Diencephalon (tissue), 2 donors: ENCODE measurements around a stretch of chr2.

- RAMPAGE, long total RNA, result no peak
Observed at GRCh38 chr2:10767939-10768607, 44.5 kb downstream of the PDIA6 start.

GRCh38 chr2:10845465-10846543, 33.2 kb upstream of the PDIA6 start:
- RAMPAGE, long total RNA, result no peak

GRCh38 chr2:10868799-10869387, 42.8 kb upstream of the KCNF1 start:
- RAMPAGE, long total RNA, result no peak

DNA sequence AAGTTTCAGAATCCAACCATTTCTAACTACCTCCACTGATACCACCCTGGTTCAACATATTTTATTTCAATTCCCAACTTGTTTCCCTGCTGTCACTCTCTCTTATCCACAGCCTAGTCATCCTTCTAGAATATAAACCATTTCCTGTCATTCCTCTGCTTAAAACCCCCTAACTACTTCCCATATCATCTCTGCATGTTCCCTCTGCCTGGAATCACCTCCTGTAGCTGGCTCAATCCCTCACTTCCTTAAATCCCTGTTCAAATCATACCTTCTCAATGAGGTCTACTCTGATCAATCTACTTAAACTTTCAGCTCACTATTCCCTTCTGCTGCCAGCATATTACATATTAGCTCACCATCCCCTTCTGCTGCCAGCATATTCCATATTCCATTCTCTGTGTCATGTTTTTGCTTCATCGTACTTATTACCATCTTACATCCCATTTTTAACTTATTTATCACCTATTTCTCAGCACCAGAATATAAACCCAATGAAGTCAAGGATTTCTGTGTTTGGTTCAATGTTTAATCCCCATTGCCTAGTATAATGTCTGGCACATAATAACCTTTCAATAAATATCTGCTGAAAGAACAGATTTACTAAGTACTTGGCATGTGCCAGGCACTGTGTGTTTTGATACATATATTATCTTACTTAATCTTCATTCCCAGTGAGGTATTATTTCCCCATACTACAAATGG, 93.5 kb downstream of the ROCK2 start:
- RAMPAGE, long total RNA, result no peak

DNA sequence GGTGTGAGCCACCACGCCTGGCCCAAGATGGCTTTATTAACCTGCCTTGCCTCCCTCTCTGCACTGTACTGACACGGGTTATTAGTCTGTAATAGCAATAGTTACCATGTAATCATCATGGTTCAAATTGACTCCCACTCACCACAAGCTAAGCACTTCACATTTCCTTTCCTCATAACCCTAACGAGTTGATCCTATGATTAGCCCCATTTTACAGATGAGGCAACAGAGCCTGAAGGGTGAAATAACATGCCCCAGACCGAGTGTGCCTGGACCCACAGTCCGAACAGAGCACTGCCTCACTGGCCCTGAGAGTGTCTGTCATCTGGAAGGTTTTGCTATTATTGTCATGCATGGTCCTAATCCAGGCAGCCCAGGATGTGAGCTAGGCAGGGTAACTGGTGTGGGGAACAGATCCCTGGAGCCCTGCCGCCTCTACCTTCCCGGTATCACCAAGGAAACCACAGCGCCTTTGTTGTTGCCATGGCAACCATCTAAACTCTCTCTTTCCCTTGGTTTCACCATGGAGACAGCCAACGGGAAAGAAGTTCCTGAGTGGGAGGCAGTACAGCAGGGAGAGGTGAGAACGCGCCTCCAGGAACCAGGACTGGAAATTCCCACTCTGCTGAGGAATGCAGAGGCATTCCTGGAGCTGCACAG, 47.0 kb upstream of the ROCK2 start:
- RAMPAGE, long total RNA, result no peak

DNA sequence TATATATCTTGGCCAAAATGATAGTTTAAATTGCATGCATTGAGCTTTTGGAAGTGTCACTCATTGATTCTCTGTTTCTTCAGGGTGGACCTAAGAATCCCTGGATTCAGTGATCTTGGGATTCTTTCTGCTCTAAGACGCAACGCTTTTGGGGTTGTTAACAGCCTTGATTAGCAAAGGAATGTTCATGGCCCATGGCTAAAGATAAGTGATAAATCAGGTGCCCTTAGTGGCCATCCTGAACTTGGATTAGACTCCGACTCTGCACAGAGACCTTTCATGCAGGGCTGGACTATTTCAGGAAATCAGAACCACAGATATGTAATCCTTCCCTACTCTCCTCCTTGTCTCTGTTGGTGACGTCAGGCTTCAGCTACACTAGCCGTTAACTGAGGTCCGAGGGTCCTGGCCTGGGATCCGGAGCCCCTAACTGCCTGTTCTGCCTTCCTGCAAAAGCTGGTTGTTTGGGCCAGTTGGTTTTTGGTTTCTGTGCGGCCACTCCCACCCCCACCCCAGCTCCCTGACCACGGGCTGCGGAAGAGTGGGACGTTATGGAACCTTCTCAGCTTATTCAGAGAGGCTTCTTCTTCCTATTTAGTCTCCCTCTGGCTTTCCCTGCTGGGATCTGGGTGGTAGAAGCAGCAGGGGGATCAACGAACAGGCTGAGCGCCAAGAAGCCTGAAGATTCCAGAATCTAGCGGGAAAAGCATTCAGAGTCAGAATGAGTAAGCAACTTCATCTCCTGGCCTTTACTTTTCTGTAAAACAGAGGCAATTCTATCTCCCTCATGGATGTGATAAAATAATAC, 49.2 kb upstream of the ROCK2 start:
- RAMPAGE, long total RNA, result no peak

DNA sequence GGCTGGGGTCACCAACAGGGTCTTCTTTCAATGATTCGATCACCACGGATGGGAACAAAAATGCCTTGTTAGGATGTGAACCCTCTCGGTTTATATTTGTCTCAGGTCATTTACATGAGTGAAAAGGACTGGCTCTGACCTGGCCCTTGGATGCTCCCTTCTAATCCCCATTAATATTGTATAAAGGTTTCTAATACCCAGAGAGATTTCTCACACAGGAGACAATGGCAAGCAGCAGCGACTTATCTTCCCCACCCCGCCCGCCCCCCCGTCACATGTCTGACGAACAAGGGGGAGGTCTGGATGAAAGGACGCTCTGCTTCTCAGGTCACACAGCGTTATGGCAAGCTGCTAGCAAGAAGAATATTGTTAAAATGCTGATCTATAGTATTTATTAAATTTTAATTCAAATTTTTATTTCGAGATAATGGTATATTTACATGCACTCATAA, 30.3 kb upstream of the E2F6 start:
- RAMPAGE, long total RNA, result no peak

DNA sequence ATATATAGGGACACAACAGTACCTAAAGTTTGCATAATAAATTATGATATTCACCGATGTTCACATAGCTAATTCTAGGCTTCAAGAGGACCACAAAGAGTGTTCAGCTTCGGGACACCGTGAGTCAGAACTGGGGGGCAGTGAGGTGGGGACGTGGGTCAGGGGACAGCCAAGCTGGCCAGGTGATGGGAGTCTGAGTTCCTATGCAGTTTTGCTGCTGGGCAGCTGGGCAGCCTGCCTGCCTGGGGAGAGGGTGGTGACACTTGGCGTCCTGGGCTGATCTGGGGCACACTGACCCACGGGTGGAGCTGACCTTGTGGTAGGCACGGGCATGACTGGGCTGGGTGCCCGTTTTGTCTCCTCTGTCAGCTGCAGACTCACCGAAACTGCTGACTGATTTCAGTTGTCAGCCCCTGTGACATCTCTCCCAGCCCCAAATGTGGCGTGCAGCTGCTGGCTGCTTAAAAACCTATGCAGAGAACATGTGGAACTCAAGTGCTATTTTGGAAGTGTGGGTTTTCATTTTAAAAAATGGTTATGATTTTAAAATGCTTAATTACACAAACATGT, 32.6 kb upstream of the E2F6 start:
- RAMPAGE, long total RNA, result no peak

GRCh38 chr2:11515444-11516078, 18.3 kb upstream of the GREB1 start:
- RAMPAGE, long total RNA, result no peak

- RAMPAGE, long total RNA, result no peak
Observed at GRCh38 chr2:11540339-11540885, 6.6 kb downstream of the GREB1 start.

DNA sequence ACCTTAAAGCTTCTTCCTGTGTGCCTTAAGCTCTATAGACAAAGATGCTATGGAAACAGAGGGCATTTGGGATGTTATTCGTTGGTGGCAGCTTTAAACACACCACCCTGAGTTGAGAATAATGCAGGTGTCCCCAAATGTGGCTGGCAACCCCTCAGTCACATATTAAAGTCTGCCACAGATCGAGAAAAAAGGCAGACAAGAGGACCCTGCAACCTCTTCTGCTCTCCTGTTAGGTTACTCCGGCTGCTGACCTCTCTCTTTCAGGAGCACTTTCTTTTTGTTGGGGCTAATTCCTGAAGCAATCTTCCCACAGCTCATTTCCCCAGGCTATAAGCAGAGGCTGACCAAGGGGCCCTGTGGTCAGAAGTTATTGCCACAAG, 20.1 kb downstream of the GREB1 start:
- RAMPAGE, long total RNA, result no peak

- RAMPAGE, long total RNA, result no peak
Observed at GRCh38 chr2:11555951-11556815, 22.3 kb downstream of the GREB1 start.

DNA sequence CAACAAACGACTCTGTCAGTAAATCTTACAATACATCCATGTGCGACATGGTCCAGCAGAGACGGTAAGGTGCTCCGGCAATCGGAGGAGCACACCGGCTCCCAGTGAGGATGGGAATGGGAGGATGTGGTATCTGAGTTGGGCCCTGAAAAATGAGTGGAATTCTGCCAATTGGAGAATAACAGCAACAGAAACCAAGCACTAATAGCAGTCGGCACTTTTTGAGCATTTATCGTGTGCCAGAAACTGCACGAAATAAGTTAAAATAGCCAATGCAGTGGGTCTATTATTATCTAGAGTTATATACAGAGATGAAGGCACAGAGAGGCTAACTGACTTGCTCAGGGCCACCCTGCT, 35.5 kb downstream of the GREB1 start:
- RAMPAGE, long total RNA, result no peak

GRCh38 chr2:11686516-11686860, 16.5 kb upstream of the NTSR2 start:
- RAMPAGE, long total RNA, result no peak

GRCh38 chr2:11867035-11867411, 120.6 kb downstream of the LPIN1 start:
- RAMPAGE, long total RNA, result no peak

DNA sequence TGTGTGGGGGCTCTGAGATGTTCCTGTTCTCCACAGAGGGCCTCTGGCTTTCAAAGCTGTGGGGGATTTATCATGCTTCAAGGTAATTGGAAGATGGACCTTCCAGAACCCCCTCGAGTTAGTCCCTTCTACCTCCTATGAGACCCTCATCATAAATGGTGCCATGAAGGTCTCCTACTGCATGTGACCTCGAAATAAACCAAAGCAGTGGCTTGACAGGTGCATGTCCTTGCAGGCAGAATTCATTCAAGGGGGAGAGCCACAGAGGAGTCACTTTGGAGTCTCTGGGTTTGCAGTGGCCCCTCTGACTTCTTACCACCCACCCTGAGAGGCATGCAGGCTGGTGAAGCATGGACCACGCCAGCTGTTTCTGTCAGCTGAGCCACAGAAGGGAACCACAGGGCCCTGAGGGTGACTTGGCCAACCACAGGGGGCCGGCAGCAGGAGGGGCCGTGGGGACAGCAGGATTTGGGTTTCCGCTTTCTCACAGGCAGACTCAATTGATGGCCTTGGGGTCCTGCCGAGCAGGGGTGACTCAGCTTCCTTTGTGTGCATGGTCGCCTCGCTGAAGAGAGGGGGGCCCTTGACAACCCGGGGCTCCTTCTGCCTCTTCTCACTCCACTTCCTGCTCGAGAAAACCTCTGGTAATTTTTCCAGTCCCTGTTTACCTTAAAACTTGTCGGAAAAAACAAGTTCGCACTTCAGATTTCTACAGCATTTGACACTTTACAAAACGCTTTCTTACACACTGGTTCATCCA, 310.9 kb downstream of the LPIN1 start:
- RAMPAGE, long total RNA, result no peak

- RAMPAGE, long total RNA, result no peak
Observed at GRCh38 chr2:12155648-12156188, 409.3 kb downstream of the LPIN1 start.

DNA sequence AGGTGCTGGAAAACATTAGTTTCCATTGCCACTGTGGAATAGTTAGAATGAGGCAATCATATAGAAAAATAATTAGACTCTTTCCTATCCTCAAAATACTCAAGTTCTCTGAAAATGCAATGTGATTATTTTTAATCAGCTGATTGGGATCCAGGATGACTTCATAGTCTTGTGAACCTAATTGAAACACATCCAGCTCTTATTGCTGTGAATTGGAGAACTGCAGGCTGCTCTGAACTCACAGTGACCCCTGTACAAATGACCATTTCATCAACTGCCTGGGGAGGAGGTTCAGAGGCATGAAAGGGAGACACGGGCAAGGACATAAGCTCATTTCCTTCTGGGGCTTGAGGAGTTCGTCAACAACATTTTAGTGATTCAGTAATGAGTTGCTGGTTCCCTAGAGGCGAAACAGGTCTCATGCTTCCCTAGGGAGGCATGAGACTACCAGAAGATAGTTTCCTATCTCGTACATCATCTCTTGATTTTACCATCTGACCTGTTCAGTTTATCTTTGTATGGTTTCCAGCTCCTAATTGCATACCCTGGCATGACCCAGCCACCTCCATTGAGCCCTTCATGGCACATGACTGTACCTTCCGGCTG, 422.6 kb downstream of the LPIN1 start:
- RAMPAGE, long total RNA, result no peak

GRCh38 chr2:12428473-12428912, 288.2 kb upstream of the TRIB2 start:
- RAMPAGE, long total RNA, result no peak

DNA sequence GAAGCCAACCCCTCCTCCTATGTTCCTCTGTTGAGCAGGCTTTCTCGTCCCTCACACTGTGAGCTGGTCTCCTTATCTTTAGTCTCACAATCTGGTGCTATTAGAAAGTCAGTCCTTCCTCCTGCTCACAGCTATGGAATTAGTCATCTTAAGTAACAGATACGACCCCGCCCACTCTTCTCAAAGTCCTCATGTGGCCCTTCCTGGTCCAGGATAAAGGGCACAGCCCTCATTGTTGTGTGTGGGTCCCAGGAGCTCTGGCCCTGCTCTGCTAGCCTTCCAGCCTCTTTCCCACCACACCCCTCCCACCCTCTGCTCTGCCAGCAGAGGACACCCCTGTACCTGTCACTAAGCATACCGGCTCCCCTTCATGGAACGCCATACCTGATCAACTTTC, 41.3 kb upstream of the TRIB2 start:
- RAMPAGE, long total RNA, result no peak